Urinary bladder (tissue), 3 donors: ENCODE measurements around the genes R3HDM2, KIF5A, B4GALNT1 and TSPAN31.

DNA sequence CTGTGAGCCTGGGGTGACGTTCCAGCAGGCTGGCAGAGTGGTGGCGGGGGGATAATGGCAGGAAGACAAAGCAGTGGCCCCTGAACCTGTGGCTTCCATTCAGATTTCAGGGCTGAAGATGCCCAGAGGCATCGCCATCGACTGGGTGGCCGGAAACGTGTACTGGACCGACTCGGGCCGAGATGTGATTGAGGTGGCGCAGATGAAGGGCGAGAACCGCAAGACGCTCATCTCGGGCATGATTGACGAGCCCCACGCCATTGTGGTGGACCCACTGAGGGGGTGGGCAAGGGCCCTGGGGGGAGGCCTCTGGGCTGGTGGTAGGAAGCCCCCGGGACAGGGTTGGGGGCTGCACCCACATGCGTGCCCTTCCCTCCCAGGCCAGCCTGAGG is 8.7 kb upstream of the NXPH4 start:
- PRO-cap, result no peak
- RAMPAGE, long total RNA, result no peak

DNA sequence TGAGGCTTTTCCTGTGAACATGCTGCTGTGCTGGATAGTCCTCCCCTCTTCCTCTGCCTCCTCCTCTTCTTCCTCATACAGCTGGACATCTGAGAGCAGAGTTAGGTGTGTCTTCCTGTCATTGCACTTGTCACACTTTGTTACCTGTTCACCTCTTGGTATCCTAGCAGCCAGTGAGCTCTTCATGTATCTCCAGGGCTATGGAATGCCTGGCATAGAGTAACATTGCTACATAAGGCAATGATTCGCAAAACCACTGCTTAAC is 1.9 kb upstream of the SHMT2 start:
- PRO-cap, result no peak
- RAMPAGE, long total RNA, result no peak

- PRO-cap, result no peak
- RAMPAGE, long total RNA, result no peak
Measured at GRCh38 chr12:57229042-57229402, 489 bp upstream of the SHMT2 start.

DNA sequence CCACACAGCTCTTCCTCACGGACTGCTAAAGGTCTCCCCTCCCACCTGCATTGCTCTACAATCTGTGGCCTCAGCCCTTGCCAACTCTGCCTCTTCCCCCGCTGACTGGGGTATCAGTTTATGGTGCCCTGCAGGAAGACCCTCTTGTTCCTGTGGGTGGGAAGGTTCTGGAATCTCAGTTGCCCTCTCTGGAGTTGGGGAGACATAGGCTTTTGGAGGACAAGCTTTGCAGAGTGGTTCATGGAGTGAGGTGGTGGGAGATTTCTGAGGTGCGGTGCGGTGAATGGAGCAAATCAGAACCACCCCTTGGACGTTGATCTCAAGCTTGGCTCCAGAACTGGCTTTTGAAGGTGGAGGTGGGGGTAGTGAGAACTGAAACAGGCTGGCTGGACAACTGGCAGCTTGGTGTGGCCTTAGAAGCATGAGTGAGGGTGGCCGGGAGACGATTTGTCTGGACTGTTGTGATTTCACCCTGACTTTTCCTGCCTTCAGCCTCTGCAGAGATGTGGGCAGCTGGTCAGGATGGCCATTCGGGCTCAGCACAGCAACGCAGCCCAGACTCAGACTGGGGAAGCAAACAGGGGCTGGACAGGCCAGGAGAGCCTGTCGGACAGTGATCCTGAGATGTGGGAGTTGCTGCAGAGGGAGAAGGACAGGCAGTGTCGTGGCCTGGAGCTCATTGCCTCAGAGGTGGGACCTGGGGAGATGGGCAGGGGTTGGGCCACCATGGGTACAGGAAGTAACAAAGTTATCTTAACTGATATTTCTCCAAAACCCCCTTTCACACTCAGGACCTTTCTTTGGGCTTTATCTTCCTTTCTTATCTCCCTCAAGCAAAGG is 1.0 kb downstream of the SHMT2 start:
- PRO-cap, result no peak
- RAMPAGE, long total RNA, result no peak

DNA sequence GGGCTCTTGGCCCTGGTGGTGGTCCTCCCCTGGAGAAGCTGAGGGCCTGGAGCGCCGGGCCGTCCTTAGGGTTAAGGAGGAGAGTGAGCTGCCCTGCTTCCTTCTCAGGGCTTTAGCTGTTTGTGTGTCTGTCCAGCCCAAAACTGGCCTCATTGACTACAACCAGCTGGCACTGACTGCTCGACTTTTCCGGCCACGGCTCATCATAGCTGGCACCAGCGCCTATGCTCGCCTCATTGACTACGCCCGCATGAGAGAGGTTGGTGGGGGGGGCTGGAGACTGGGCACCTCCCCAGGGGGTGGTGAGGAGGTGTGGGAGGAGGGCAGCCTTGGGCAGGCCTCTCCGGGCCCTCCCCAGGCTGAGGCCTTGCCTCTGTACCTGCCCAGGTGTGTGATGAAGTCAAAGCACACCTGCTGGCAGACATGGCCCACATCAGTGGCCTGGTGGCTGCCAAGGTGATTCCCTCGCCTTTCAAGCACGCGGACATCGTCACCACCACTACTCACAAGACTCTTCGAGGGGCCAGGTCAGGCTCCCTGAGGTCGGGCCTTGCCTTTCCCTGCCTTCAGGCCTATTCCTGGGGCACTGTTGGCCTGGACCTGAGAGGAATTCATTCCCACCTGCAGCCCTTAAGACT is 2.9 kb downstream of the SHMT2 start:
- PRO-cap, result no peak
- RAMPAGE, long total RNA, result no peak

DNA sequence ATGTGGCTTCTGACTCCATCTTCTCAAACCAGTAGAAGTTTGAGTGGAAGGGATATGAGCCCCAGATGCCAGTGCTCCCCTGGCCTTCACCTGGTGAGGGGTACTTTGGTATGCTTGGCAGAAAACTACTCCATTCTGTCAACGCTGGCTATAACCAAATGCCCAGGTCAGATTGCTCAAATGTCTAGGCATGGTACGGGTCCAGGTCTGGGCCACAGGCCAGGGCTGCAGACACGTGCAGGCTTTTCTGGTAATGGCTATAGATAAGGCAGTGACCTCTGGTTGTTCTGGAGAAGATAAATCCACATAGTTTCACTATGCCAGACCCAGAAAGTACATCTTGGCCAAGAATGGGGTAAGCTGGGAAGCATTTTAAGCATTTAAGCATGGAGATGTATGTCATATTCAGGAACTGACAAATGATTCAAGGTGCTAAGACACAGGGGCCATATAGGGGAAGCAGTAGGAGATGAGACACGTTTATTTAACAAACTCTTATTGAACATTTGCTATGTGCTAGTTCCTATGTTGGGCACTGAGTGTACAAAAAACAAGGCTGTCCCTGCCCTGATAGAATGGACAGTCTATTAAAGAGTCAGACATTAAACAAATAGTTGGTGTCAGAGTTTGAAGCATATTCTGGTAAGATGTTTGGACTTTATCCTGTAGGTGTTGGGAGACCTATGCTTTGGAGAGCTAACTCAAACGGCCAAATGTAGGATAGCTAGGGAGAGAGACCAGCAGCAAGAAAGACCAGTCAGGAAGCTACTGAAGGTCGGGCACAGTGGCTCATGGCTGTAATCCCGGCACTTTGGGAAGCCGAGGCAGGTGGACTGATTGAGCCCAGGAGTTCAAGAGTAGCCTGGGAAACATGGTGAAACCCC is 8.5 kb upstream of the STAC3 start:
- PRO-cap, result no peak
- RAMPAGE, long total RNA, result no peak

DNA sequence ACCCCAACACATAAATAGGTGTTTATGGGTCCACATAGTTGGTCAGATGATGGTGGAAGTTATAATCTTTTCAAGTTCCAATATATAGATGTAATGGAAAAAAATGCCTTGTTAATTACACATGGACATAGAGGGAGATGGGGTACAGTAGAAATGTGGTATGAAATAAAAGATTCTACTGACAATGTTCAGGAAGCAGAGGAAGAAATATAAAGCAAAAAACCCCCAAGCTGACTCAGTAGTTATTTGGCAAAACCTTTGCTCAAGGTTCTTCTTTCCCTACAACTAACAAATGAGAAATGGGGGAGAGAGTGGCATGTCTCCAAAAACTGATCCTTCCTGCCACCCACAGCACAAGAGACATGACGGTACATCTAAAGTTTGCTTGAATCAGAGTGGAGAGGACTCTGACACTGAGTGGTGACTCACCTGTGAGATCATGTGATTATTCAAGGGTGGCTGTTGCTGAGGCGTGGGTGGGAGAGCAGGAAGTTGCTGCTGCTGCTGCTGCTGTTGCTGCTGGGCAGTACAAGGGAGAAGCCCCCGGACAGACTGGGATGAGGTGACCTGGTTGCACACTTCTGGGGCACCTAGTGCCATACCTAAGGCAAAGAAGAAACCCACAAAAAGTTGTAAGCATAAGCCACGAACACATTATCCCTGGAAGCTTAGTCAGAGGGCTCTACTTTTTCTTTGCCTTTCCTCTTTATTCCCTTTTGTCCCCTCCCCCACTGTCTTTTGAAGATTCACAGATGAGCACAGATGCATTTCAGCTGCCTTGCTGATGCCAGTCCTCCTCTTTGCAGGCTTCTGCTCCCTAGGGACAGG is 29.2 kb upstream of the STAC3 start:
- PRO-cap, result no peak
- RAMPAGE, long total RNA, result no peak

- PRO-cap, result no peak
- RAMPAGE, long total RNA, result no peak
Measured at GRCh38 chr12:57295240-57295906, 44.4 kb upstream of the STAC3 start.

- PRO-cap, result no peak
- RAMPAGE, long total RNA, result no peak
Measured at GRCh38 chr12:57378374-57378876, 52.4 kb downstream of the R3HDM2 start.

DNA sequence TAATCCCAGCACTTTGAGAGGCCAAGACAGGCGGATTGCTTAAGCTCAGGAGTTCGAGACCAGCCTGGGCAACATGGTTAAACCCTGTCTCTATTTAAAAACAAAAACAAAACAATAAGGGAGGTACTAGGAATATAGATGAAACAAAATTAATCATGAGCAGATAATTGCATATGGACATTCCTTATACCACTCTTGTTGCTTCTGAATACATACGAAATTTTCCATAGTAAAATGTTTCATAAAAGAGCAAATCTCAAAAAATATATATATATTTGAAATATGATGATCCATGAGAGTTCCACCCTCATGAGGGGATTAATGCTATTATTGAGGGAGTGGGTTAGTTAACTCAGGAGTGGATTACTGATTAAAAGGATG is 22.4 kb downstream of the R3HDM2 start:
- PRO-cap, result no peak
- RAMPAGE, long total RNA, result no peak

DNA sequence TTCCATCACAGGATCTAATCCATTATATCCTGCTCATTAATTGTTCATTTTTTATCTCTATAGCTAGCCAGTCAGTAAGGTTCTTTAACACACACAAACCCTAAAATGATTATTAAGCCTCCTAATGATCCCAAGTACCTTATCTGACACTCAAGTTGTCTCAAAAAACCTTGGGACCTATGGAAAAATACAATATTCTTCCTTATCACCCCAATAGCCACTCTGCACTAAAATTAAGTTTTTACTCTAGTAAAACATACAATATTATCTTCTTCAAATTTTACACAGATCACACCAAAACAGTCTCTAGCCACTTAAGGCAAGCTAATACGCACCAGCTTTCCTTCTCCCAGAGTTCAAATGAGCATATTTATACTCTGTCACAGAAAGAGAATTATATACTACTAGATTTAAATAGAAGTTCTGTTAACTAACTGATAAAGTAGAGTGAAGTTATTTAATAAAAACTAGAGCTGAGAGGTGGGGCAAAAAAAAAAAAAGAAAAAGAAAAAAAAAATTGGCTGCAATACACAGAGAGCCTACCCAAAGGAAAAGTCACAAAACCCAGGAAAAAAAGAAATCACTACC is 21.7 kb downstream of the R3HDM2 start:
- PRO-cap, result no peak
- RAMPAGE, long total RNA, result no peak

- PRO-cap, result no peak
- RAMPAGE, long total RNA, result no peak
Measured at GRCh38 chr12:57419743-57420407, 11.0 kb downstream of the R3HDM2 start.

DNA sequence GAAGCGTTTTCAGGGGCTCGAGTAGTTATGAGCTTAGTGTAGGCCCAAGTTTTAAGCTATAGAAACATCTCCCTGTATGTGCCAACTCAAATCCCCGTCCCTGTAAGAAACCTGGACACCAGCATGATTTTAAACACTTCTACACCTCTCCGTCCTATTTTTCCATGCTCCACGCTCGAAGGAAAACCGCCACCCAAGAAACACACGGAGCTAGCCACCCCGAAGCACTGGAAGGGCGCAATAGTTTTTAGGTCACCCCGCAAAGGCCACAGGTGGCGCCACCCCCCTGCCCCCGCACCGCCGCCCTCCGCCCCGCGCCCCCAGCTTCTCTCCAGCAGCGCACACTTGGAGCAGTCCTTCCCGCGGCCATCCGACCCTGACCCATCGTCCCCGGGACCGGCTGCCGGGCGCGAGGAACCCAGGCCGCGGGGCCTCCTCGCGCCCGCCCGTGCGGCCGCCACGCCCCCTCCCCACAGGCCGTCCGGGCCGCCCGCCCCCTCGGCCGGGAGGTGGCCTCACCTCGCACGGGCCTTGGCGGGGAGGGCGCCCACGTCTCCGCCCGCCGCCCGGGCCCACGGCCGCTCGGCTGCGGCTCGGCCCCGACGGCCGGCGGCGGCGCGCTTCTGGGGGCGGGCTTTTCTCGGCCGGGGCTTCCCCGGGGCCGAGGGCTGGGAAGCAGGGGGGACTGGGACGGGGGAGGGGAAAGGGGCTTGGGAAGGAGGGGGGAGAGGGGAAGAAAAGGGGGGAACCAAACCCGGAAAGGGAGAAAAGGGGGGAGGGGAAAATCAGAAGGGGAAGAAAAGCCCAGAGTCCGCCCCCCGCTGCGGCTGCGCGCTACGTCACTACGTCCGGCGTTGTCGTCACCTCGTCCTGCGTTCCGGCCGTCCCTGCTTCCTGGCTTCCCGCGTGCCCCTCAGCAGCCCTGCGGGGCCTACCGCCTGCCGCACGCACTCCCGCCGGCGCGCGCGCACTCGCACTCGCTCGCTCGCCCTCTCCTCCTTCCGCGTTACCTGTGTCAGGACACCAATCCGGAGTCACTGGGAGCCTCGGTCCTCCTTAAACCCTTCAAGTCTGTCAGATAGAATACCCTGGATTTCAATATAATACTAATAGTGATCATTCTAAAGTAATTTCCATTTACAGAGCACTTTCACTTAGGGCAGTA is at the start of gene R3HDM2:
TSS of gene R3HDM2 (minus strand) at position 843 of the 1,165 bp plus-strand sequence.
- PRO-cap, result bidirectional peak, plus-strand start at position 919 of the sequence, minus-strand start at position 588 of the sequence
- RAMPAGE, long total RNA, result no peak

GRCh38 chr12:57470989-57471443 is 8.7 kb downstream of the ARHGAP9 start:
- PRO-cap, result no peak
- RAMPAGE, long total RNA, result no peak

DNA sequence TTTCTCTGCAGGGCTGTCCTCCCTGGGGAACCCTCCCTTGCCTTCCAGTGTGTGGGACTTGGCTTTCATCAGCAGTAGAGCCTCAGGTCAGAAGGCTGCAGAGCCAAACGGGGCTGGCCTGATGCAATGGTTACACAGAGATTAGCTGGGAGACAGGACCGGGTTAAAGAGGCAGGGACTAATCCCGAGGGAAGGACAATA is 845 bp downstream of the DDIT3 start:
- PRO-cap, result no peak
- RAMPAGE, long total RNA, result no peak

- PRO-cap, result no peak
- RAMPAGE, long total RNA, result no peak
Measured at GRCh38 chr12:57519770-57520355, 451 bp downstream of the DDIT3 start.

DNA sequence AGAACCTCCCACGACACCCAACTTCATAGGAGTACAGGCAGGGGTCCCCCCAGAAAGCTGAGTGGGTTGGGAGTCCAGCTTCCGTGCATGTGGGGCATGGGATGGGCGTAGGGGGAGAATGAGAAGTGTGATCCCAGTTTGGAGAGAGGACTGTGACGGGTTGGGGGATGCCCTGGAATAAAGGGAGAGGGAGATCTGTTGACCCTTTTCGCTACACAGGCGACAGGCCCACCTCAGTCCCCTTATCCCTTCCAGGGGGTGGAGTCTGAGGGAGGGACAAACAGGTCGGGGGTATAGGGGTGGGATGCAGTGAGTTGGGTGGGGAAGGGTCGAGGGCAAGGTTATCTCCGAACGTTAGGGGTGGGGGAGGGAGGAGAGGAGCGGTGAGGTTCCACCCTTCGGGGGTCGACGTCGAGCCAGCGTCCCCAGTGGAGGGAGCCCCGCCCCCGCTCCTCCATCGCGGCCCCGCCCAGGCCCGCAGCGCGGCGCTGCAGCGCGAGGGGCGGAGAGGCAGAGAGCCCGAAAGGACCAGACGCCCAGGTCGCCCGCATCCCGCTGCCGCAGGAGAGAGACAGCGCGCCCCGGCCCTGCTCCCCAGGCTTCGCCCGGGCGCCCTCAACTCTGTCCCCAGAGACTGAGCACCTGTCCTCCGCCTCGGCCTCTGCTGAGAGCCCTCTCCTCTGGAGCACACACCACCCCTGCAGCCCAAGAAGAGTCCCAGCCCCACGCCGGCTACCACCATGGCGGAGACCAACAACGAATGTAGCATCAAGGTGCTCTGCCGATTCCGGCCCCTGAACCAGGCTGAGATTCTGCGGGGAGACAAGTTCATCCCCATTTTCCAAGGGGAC is at the start of gene KIF5A:
TSS of gene KIF5A (plus strand) at position 513 of the 851 bp plus-strand sequence.
- PRO-cap, result unidirectional peak, plus-strand start at position 513 of the sequence
- RAMPAGE, long total RNA, result no peak

- PRO-cap, result no peak
- RAMPAGE, long total RNA, result no peak
Measured at GRCh38 chr12:57619184-57619945, 8.1 kb downstream of the ARHGEF25 start.

- PRO-cap, result unidirectional peak, minus-strand start at chr12:57633171
- RAMPAGE, long total RNA, result no peak
Measured at GRCh38 chr12:57632859-57633551, at the start of gene B4GALNT1. Gene B4GALNT1 (minus strand): TSS chr12:57633201.

GRCh38 chr12:57744953-57745587 is at the start of gene TSPAN31:
Gene TSPAN31 (plus strand): TSS chr12:57745039.
- PRO-cap, result bidirectional peak, plus-strand start at chr12:57745001, minus-strand start at chr12:57744853
- RAMPAGE, long total RNA, result no peak